Tongue (tissue), 2 donors: ENCODE measurements around a stretch of chr1.

DNA sequence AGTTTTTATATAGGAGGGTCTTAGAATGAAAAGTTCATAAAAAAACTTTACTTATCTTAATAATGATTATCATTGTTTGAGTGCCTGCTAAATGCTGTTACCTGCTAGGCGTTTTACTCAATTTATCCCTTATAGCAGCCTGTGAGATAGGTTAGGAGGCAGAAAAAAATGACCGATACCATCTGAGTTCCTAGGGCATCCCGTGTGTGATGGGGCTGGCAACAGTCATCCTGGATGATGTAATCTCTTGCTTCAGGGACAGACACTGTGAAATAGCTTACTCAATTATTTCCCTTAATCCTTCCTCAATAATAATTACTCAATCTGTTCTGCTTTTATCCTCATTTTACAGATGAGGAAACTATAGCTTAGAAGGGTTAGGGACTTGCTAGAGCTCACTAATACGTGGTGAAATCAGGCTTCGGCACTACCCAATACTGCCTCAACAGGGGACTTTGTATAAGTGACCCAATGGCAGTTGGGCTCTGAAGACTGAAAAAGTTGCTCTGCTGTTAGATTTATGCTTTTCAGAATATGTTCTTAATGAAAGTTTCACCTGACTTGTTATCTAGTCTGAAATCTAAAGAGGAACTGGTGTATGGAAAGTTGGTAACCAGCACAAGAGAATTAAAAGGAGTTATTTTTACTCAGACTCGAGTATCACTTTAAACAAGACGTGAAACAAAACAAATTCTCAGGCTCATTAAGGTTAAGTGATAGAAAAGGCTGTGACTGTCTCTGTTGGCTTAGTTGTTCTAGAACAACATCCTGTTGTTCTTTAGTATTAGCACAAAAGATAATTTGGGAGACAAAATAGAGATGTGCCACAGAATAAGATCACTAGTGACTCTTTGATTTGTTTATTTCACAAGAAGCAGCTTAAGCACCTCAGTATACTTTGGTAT, 14.3 kb downstream of the CD55 start:
- RAMPAGE, long total RNA: no peak

GRCh38 chr1:207345879-207346649, 24.6 kb downstream of the CD55 start:
- RAMPAGE, long total RNA: no peak

GRCh38 chr1:207605617-207606239, 39.2 kb upstream of the CR1L start:
- RAMPAGE, long total RNA: no peak

DNA sequence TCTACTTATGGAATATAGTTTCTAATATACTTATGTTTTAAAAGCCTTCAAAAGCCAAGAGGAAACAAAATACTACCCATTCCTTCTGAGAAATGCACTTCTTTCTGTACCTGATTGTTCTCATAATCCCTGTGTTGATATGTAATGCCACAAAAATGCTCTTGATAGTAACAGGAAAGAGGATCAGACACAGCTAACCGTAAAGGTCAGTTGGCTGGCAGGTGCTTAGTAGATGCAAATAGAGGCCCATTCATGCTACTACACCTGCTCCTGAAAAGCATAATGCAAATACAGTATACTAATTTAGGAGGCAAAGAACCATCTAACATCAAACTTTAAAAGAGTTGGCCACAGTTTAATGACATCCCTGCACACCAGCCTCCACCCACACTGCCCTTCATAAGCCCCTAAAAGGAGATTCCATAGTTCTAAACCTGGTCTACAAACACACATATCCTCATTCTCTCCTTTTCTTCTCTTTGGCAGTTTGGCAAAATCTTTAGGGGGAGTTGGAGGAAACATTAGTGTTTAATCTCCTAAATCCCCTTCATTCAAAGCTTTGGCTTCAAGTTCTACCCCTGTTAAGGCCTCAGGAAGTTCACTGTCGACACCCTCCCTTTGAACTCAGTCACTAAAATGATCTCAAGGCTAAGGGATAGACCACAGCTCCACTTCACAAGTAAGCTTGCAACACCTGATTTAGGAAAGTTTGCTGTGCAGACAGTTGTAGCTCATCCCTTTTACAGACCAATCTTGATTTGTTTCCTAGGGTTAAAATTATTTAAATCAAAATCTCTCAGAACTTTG, 2.9 kb upstream of the CD46 start:
- RAMPAGE, long total RNA: no peak

DNA sequence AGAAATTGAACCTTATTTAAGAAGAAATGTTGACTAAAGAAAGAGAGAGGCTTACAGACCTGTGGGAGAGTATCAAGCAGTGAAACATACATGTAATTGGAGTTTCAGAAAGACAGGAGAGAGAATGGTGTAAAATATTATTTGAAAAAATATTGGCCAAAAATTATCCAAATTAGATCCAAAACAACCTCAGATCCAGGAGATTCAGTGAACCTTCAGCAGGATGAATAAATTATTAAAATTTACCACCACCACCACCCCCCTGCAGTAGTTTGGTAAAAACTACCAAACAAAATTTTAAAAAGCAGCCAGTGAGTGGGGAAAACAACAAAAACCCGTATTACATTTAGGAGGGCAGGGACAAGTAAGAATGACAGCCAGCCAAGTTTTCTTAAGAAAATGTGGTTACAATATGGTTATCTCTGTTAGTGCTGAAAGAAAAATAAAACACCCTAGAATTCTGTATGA, 14.6 kb downstream of the CD46 start:
- RAMPAGE, long total RNA: no peak

DNA sequence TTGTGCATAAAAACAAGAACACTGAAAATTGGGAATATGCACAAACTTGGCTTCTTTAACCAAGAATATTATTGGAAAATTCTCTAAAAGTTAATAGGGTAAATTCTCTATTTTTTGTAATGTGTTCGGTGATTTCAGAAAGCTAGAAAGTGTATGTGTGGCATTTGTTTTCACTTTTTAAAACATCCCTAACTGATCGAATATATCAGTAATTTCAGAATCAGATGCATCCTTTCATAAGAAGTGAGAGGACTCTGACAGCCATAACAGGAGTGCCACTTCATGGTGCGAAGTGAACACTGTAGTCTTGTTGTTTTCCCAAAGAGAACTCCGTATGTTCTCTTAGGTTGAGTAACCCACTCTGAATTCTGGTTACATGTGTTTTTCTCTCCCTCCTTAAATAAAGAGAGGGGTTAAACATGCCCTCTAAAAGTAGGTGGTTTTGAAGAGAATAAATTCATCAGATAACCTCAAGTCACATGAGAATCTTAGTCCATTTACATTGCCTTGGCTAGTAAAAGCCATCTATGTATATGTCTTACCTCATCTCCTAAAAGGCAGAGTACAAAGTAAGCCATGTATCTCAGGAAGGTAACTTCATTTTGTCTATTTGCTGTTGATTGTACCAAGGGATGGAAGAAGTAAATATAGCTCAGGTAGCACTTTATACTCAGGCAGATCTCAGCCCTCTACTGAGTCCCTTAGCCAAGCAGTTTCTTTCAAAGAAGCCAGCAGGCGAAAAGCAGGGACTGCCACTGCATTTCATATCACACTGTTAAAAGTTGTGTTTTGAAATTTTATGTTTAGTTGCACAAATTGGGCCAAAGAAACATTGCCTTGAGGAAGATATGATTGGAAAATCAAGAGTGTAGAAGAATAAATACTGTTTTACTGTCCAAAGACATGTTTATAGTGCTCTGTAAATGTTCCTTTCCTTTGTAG, 42.5 kb downstream of the CD46 start:
- RAMPAGE, long total RNA: no peak

DNA sequence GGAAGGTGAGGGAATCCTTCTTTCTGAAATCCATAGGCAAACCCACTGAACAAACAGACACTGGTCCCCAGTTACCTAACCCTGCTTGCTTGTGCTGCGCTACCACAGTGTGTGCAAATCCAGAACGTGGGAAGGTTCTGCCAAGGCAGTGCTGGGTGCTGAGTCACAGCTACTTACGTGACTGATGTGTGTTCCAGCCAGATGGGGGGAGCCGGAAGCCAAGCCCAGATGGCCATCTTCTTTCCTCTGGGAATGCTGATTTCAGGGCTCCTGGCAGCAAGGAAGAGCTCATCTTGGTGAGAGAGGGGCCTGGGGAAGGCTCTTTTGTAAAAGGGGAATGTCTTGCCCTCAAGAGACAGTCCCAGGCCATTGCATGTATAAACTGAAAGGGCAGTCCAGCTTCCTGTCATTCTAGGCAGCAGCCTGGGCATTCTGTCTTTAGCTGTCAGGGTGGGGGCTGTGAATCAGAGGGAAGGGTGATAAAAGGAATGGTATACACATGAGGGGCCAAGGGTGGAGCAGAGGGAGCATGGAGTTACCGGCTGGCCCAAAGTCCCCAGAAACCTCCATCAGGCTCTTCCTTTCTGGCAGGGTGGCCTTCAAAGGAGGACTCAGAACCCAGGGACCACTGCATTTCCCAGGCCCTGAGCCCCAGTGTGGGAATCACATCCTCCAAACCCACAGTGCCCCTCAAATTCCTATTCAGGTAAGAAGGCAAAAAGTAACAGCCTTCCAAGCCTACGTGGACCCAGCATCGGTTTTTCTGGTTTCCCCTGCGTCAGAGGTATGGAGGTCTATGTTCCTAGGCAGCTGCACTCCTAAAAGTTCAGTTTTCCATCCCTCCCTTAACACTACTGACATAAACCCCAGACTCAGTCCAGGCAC, 54.2 kb downstream of the CD46 start:
- RAMPAGE, long total RNA: no peak

DNA sequence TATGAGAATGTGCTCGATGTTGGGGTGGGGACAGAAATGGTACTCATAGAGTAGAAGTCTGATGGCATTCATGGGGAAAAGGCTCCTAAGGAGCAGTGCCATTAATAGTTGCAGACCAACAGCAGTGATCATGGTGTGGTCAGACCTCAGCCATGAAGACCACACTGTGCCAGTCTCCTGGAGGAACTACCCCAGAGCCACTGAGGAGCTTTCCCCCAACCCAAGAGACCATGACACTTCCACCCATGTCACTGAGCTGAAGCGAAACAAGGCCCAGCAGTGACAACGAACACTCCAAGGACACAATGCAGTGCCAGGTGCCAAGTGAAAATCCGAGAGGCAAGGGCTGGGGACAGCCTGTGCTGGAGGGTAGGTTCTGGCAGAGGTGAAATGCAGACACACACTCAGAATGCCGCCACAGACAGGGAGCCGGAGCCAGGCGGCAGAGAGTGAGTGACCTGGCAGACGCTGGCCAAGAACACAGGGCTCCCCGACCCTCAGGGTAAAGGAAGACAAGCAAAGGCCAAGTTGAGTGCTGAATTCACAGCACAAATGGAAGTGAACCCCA, 78.8 kb downstream of the CD46 start:
- RAMPAGE, long total RNA: no peak

- RAMPAGE, long total RNA: no peak
Observed at GRCh38 chr1:207844997-207845606, 65.8 kb downstream of the CD34 start.

DNA sequence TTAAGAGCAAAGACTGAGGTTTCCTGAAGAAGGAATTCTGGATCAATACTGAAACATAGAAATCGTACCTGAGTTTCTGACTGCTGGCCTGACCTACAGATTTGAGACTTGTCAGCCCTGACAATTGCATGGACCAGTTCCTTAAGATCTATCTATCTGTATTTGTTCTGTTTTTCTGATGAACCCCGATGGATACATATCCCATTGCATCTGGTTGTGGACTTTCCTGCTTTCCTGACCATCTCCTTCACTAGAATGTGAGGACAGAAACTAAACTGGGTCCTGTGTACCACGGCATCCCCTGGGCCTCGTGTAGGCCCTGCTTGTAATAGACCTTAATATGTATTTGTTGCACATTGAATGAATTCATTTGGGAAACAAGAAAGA, 81.6 kb upstream of the CD34 start:
- RAMPAGE, long total RNA: no peak

DNA sequence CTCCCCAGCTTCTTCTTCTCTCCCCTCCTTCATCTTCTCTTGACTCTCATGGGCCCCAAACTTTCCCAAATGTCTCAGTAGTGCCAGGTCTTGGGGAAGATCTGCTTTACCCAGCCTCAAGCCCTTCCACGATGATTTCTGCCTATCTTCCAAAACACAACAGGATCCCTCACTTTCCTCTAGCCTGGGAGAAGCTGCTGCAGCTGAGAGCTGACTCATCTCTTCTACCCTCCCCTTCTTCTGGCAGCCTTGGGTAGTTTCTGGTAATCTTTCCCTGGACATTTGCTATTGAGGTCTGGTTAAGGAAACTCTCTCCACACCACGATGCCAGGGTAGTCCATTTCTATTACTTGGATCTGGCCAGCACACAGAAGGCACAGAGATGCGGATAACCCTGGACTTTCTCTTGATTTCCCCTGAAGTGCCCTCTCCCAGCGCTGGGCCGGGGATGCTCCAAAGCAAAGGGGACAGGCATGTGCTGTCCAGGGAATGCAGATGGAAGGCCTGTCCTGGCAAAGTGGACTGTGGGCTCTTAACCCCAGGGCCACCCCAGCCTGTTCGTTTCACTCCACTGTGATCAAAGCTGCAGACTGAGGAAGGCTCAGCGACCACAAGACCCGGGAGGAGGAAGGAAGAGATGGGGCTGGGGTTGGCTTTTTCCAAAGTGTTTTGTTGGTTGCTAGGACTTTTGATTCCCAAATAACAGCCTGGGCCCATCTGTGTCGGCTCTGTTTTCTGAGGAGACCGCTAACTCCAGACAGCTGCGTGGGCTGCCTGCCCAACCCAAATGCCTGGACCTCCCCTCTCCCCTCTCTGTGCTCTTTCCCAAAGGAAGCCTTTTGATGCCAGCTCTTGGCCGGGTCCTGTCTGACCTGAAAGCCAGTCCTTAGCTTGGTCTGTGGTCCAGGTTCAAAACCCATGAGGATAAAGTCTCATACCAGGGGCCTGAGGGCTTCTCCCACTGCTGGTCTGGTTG, 119.3 kb upstream of the CD34 start:
- RAMPAGE, long total RNA: no peak

DNA sequence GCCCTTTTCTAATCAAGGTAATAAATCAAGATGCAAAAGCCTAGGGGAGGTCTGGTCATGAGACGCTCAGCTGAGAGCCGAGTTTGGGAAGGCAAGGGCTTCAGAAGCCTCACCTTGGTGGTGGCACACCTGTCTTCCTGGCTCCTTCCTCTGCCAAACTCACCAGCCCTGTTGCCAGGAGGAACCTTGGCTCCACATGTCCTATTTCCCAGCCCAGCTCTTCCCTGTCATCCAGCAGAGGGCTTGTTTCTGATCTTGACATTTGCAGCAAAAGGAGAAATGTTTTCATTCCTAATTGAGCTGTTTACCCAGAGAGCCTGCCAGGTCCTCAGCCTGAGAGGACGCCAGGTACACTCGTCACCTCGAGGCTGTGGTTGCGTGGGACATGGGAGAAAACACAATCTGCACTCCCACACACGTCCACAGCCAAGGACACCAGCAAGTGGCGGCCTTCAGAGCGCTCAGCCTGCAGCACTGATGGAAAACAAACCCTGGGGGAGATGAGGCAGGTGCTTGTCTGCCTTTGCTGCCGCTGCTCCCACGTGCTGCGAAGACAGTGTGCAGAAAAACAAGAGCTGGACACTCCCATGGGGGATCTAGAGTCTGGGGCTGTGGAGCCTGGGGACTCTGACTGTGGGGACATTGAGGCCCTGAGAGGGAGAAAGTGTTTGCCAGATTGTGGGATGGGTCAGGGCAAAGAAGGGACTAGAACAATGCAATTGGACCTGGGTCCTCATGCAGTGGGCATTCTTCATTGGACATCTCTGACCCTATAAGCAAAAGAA, 132.8 kb upstream of the CD34 start:
- RAMPAGE, long total RNA: no peak

DNA sequence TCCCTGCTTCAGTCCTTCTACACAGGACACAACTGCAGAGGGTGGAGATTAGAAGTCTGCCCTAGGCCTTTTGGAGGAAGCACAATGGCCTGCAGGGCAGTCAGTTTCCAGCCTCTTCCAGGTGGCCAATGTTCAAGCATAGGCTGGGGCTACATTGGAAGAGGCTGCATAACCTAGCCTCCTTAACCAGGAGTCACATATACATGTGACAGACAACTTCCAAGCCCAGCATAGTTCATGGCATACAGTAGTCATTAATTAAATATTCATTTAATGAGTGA, 162.3 kb upstream of the CD34 start:
- RAMPAGE, long total RNA: no peak

GRCh38 chr1:208201164-208201727, 42.9 kb downstream of the PLXNA2 start:
- RAMPAGE, long total RNA: no peak

- RAMPAGE, long total RNA: no peak
Observed at GRCh38 chr1:208245219-208245669, 1.1 kb upstream of the PLXNA2 start.

DNA sequence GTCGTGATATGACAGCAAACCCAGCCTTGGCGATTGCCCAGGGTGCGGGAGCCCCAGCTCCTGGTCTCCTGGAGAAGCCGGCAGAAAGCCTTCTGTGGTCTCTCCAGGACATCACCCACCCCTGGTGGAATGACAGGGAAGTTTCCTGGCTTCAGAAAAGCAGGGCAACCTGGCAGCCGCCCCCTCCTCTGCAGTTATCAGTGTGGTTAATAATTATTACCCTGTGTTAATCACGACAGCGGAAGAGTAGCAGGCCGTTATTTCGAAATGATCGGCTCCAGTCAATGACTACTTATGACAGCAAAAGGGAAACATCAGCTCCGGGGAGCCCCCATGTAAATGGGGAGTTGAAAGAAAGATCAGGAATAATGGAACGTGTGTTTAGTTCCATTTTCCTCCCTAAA, 8.3 kb upstream of the PLXNA2 start:
- RAMPAGE, long total RNA: no peak

DNA sequence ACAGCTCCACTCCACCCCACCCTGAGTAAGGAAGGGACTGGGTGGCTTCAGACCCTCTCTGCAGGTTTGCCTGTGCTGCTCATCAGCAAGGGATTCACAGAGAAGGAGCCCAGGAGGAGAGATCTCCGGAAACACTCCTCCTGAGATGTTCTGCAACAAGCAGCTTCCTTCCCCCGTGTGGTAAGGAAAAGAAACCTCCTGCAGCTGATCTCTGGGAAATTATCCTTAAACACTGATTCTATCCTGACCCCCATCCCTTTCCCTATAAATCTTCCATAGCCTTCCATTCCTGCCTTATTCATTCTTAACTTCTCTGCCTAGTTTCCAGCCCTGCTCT, 373.7 kb upstream of the CAMK1G start:
- RAMPAGE, long total RNA: no peak

DNA sequence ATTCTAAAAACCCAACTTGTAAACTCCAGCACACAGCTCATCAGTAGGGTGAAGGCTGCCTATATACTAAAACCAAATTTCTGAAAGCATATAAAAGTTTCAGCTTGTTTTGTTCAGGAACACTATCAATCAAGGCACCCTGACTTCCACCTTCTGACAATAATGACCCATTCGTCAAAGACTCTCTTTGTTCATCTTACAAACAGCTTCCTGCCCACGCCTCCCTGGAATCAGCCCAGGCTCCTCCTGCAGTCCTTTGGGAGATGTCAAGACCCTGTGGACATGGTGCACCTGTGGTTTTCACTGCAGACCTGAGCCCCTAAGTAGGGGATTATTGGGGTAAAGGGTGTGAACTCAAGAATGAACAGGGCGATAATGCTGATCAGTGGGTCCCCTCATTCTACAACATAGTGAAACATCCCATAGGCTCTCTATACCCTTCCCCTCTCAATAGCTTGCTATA, 178.9 kb upstream of the CAMK1G start:
- RAMPAGE, long total RNA: no peak

- RAMPAGE, long total RNA: no peak
Observed at GRCh38 chr1:209412209-209412648, 171.3 kb upstream of the CAMK1G start.

GRCh38 chr1:209584432-209584859, 932 bp downstream of the CAMK1G start:
- RAMPAGE, long total RNA: no peak